Neural crest cell (in vitro differentiated cells): ENCODE data around the gene QKI.

- PRO-cap = no peak
These were observed 125.9 kb upstream of the QKI start for GRCh38 chr6:163288684-163289032.

DNA sequence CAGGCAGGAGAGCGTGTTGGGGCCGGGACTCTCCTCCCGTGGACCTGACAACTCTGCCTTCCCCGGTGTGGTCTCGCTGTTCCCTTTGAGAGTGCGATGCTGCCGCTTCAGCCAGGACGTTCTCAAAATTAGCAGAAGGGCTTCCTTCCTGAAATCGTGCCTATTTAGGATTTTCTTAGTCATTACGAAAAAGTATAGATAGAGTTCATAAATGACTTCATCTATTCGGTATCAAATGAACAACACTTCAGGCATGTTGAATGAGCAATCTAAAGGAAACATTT, 104.8 kb upstream of the QKI start:
- PRO-cap = no peak

- PRO-cap = bidirectional peak, plus-strand start at chr6:163315392, minus-strand start at chr6:163315137
These were observed 99.3 kb upstream of the QKI start for GRCh38 chr6:163315209-163315699.

DNA sequence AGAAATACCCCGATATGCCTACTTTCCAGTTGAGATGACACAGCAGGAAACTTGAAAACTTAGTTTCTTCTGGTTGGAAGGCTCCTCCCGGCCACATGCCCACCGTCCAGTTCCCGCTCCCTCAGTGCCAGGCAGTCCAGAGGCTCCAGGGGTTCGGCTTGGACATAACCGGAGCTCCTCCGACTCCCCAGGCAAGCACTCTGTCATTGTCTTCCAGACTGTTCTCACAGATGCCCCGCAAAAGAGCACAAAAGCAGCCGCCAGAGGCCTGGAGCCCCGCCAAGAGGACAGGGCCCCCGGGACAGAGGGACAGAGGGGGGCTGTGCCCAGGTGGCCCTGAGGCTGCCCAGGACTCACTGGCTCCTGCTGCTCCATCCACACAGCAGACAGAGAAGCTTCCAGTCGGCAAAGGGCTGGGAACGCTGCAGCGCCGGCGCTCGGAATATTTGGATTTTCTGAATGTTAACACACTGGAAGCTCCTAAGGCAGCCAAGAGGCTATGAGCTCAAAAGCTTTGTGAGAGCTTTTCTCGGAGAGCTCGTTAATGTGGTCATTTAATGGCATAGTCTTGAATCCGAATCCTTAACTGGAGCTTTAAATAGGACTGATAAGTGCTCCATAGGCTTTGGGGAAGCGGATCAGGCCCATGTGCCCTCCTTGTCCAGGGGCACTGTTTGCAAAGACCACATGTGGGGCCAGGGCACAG, 68.0 kb upstream of the QKI start:
- PRO-cap = no peak

DNA sequence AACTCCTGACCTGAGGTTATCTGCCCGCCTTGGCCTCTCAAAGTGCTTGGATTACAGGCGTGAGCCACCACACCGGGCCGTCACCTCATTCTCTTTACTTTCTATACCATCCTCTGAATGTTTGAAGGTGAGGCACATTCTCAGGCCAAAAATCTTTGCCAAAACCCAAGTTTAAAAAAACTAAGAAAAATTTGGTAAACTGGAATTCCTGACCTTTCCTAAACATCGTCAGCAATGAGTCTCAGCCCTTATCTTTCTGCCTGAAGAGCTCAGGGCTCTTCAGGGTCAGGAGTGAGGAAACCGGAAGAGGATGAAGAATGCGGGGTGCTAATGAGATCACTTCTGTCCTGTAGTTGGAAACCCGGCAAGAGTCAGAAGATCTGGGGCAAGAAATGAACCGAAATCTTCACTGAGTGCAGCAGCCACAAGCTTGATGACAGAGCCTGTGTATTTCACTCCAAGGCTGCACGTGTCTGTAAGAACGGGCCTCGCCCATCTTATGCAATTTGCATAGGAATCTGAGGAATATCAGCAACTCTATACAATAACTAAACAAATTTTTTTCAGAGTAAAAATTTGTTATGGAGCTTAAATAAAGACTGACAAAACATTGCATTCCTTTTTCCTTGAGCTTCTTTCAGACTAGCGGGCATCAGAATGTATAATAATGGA, 60.5 kb upstream of the QKI start:
- PRO-cap = no peak

- PRO-cap = no peak
These were observed 58.2 kb upstream of the QKI start for GRCh38 chr6:163356052-163356979.

GRCh38 chr6:163386484-163386932, 28.0 kb upstream of the QKI start:
- PRO-cap = no peak

GRCh38 chr6:163414299-163415379, at the start of gene QKI:
Gene QKI, plus strand, starts transcription at chr6:163414718.
- PRO-cap = bidirectional peak, plus-strand start at chr6:163414382, minus-strand start at chr6:163414407; bidirectional peak, plus-strand start at chr6:163414654, minus-strand start at chr6:163414648; bidirectional peak, plus-strand start at chr6:163415063, minus-strand start at chr6:163415003

- PRO-cap = no peak
These were observed 55.8 kb downstream of the QKI start for GRCh38 chr6:163469965-163471035.

GRCh38 chr6:163471813-163472268, 57.3 kb downstream of the QKI start:
- PRO-cap = no peak

DNA sequence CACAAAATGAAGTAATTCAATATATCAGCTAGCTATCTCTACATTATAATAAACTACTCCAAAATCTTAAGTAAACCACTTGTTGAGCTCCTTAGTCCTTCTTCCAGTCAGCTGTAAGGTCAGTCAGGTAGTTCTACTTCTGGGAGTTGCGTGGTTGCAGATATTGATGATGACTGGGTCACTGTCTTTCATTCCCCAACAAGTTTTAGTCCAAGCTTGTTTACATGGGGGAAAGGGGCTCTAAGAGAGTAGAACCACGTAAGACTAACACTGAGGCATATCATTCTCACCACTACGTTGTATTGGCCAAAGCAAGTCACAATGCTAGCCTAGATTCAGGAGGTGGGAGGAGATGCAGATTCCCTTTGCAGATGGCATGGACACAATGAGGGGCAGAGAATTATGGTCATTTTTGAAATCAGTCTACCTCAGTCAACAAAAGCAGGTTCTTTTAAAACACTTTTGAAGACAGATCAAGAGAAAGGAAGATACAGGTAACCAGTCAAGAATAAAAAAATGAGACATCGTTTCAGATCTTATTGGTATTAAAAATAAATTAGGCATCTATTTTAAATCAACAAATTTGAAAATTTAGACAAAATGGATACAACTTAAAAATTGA, 58.6 kb downstream of the QKI start:
- PRO-cap = no peak

- PRO-cap = no peak
These were observed 571.3 kb downstream of the QKI start for GRCh38 chr6:163985779-163986183.

GRCh38 chr6:164107559-164108102, 693.1 kb downstream of the QKI start:
- PRO-cap = no peak

- PRO-cap = bidirectional peak, plus-strand start at chr6:164151079, minus-strand start at chr6:164151040; bidirectional peak, plus-strand start at chr6:164151368, minus-strand start at chr6:164151237; bidirectional peak, plus-strand start at chr6:164151588, minus-strand start at chr6:164151714
These were observed 736.6 kb downstream of the QKI start for GRCh38 chr6:164150892-164151786.

GRCh38 chr6:164507924-164508388, 801.4 kb downstream of the C6orf118 start:
- PRO-cap = no peak

DNA sequence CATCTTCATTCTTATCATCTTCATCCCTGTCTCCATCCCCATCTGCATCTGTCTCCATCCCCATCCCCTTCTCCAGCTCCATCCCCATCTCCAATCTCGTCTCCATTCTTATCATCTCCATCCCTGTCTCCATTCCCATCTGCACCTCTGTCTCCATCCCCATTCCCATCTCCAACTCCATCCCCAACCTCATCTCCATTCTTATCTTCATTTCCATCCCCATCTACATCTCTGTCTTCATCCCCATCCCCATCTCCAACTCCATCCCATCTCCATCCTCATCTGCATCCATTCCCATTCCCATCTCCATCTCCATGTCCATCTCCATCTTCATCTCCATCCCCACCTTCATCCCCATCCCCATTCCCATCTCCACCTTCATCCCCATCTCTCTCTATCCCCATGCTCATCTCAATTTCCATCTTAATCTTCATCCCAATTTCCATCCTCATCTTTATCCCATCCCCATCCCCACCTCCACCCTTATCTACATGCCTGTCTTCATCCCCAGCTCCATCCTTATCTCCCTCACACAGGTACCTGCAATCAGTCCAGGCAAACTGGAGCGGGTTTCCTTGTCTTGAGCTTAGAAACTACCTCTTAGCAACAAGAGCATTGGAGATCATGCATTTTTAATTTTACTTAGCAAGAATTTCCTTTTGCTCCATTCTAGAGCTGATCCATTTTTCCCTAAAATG, 176.8 kb upstream of the PDE10A start:
- PRO-cap = no peak

GRCh38 chr6:165847297-165847679, 184.2 kb upstream of the PDE10A start:
- PRO-cap = no peak

- PRO-cap = no peak
These were observed 213.6 kb upstream of the PDE10A start for GRCh38 chr6:165876582-165877124.

DNA sequence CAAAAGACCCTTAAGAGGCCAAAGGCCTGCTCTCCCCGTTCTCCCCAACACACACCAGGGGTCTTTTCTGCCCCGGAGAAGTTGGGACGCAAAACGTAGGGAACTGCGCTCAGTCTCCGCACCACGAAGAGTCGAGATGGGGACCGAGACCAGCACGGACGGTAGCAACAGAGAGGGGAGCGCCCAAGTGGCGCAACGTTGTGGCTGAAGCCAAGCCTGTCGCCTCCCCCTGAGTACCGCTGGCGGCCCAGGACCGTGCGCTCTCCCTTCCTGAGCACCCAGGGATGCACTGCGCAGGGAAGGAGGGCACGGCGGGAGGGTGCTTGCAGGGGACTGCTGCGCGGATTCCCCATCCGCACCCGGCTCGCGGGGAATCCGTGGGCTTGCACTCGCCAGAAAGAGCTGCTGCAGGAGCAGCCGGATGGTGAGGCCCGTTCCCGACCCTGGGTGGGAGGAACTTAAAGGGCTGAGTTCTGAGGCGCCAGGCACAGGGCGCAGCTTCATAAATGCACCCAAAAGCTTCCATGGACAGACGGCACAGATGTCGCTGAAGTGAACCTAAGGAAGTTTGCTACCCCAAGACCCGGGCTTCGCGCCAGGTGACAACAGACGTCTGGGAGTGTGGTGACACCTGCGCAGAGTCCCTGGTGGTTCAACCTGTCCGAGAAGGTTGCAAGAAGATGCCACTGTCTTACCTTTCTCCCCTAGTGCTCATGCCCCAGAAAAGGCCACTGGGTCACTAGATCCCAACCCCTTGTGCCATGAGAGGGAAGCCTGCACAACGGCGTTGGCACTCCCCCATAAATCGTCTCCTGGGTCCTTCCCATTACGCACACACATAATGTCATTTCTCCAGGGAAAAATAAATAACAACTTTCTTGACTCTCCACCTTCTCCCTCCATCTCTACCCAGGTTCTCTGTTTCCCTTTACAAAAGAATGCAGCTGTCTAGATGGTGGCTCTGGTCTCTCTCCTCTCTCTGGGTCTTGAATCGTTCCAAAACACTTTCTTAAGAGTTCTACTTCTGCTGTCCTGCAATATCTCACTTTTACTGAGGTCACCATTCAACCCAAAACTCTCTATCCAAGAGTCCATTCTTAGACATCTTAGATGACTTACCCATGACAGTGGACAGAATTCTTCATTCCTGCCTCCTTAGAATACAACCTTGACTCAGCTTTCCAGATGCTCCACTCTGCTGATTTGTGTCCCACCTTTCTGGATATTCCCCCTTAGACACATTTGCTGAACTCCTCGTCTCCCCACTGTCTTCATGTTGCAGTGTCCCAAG, 178.5 kb downstream of the TBXT start:
- PRO-cap = no peak

- PRO-cap = no peak
These were observed 48.7 kb downstream of the PRR18 start for GRCh38 chr6:166259356-166259960.